Placental pericyte (primary cell): ENCODE measurements around the genes ERAL1 and CRYBA1.

DNA sequence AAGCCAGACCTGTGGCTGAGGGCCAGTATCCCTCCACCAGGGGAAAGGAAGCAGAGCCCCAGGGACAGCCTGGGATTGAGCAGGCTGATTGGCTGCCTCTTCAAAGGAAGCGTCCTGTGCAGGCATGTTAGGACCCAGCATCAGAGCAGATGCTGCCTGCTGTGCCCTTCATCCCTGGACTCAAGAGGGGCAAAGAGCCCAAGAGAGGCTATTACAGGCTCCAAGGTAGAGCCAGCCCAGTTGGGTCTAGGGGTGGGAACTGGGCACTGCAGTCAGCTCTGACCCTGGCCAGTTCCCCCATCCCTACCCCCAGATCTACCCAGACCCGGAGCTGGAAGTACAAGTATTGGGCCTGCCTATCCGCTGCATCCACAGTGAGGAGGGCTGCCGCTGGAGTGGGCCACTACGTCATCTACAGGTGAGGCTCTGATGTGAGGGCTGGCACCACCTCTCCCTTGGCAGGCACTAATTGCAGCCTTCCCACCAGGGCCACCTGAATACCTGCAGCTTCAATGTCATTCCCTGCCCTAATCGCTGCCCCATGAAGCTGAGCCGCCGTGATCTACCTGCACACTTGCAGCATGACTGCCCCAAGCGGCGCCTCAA lies 3.8 kb downstream of the TRAF4 start:
- CAGE, long polyA plus RNA, result no peak

DNA sequence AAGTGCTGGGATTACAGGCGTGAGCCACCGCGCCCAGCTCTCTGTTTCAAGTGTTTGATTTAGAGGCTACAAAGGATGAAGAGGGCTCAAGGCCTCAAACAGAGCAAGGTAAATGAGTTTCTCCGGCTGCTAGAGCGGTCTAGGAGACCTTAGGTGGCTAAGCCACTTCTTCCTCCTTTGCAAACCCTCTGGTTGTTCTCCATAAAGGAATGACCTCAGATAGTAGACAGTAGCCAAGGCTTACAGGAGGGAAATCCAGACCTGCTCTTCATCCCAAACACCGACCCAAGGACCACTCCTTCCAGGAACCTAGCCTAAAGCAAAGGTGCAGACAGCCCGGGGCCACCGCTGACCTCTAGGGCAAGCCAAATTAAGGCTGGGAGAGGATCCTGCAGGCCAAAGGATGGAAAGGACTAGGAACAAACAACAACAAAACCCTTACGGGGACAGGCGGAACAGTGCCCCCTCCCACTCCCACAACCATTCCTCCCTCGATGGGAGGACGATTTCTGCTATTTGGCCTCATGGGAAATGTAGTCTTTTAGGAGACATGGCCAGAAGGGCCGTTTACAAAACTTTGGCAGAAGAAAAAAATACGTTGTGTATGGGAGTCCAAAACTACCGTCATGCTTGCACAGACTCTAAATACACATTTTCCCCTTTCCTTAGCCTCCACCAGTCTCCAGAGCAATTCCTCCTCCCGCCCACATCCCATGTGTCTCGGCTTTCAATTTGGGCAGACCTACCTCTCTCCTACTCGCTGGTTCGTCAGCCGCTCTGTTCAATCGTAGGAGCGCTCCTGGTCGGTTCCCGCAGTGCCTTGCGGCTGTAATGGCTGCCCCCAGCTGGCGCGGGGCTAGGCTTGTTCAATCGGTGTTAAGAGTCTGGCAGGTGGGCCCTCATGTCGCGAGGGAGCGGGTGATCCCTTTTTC lies at the start of gene ERAL1:
ERAL1 (plus strand) TSS at position 813 of the 932 bp plus-strand sequence.
- CAGE, long polyA plus RNA, result no peak

- CAGE, long polyA plus RNA, result no peak
Observed at GRCh38 chr17:28923938-28924538, 21.2 kb upstream of the DHRS13 start.

- CAGE, long polyA plus RNA, result no peak
Observed at GRCh38 chr17:29031932-29032449, 10.9 kb upstream of the PIPOX start.

- CAGE, long polyA plus RNA, result no peak
Observed at GRCh38 chr17:29045823-29046145, 2.8 kb downstream of the PIPOX start.

GRCh38 chr17:29069477-29070161 lies 26.7 kb downstream of the PIPOX start:
- CAGE, long polyA plus RNA, result no peak

DNA sequence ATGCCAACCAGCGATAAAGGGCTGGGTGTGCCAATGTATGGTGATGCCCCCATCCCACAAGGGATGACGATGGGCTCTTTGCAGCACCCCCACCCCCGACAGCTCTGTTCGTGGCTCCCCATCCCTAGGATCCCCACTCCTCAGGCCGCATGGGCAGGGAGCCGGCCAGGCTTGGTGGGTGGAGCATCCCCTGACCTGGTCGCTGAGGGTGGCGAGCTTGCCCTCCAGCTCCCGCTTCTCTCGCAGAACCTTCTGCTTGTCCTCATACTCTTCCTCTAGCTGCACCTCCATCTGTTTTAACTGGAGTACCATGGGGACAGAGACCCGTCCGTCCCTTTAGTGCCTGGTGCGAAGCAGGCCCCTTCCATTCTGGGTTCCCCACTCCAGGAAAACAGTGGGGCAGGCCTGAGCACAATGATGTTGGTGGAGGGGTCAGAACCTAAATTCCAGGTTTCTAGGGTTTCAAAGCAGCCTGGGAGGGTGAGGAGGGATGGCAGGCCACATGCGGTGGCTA lies 50.2 kb downstream of the PIPOX start:
- CAGE, long polyA plus RNA, result no peak

GRCh38 chr17:29099505-29100112 lies 56.7 kb downstream of the PIPOX start:
- CAGE, long polyA plus RNA, result no peak

GRCh38 chr17:29138193-29139005 lies 41.8 kb downstream of the MYO18A start:
- CAGE, long polyA plus RNA, result no peak

- CAGE, long polyA plus RNA, result no peak
Observed at GRCh38 chr17:29154748-29155941, 25.1 kb downstream of the MYO18A start.

DNA sequence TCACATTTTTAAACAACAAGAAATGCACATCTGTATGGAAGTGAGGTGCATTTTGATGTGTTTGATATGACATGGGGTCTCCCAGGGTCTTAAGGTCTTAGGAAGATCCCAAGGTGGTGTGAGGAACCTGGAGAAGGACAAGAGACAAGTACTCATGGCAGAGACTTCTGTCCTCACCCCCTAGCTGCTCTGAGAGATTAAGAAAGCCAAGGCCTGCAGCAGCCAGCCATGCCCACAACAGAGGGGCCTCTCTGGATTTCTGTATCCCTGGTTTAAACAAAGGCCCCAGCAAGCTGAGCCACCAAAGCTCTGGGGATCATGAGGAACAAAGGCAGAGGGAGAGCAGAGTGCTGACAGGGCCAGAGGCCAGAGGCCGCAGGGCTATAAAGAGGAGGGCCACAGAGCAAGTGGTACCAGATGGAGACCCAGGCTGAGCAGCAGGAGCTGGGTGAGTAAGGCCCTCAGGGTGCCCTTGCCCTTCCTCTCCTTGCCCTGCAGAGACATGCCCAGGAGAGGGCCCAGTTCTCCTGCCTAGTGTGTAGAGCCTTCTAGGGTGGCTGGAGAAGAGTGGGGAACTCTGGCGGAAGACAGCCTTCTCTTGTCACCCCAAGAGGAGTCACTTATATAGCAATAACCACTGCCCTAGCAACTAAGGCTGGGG lies at the start of gene CRYBA1:
CRYBA1 (plus strand) TSS at position 413 of the 661 bp plus-strand sequence.
- CAGE, long polyA plus RNA, result no peak

GRCh38 chr17:29434034-29434657 lies 44.0 kb downstream of the TAOK1 start:
- CAGE, long polyA plus RNA, result no peak

GRCh38 chr17:29489488-29489918 lies 77.3 kb downstream of the ABHD15 start:
- CAGE, long polyA plus RNA, result no peak

DNA sequence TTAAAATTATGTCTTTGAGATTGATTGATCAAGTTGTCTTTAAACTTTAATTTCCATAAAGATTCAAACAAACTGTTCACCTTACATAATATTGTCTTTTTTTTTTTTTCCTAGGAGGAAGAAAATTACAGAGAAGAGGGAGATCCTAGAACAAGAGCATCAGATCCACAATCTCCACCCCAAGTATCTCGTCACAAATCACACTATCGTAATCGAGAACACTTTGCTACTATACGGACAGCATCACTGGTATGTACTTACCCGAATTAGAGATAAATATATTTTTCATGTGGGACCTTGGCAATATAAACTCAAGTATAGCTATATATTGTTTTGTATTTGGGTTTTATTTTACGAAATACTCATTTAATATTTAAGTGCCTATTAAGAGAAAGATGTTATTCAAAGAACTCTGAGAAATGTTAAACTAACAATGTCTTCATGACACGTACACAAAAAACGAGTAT lies 64.3 kb downstream of the ABHD15 start:
- CAGE, long polyA plus RNA, result no peak

- CAGE, long polyA plus RNA, result no peak
Observed at GRCh38 chr17:29555812-29556351, 11.0 kb downstream of the ABHD15 start.

GRCh38 chr17:29584579-29585029 lies 4.8 kb downstream of the GIT1 start:
- CAGE, long polyA plus RNA, result no peak

- CAGE, long polyA plus RNA, result no peak
Observed at GRCh38 chr17:29585030-29585582, 4.3 kb downstream of the GIT1 start.

- CAGE, long polyA plus RNA, result no peak
Observed at GRCh38 chr17:29629849-29630807, 7.4 kb upstream of the CORO6 start.

- CAGE, long polyA plus RNA, result no peak
Observed at GRCh38 chr17:29645456-29646107, 22.9 kb upstream of the CORO6 start.

- CAGE, long polyA plus RNA, result no peak
Observed at GRCh38 chr17:29648086-29648630, 25.4 kb upstream of the CORO6 start.